Amniotic epithelial cell (primary cell): ENCODE measurements around a stretch of chr12.

DNA sequence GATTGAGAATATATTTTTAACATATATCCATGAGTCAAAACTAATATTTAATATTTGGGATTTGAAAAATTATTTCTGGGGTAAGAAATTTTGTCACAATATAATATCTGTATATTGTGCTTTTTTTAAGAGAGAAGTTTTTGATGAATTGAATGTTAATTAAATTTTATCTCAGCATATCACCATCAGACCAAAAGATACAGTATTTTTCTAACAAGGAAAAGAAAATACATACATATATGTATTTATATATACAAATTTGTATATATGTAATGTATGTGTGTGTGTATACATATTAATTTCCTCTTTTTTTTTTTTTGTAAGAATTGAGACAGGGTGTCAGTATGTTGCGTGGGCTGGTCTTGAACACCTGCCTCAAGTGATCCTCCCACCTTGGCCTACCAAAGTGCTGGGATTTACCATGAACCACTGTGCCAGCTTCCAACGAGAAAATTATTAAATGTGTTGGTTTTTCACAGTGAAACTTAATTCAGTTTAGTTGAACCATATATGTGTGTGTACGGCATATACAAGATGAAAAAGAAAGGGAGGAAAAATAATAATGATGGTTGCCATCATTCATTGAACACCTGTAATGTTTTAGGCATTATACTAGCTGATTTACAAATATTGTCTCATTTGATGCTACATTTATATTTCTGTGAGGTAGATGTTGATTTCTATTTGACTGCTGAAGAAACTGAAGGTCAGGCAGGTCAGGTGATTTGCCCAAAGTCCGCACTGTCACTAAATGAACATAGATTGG lies 10.3 kb downstream of the ALG10 start:
- RRBS: no CpG with 5 or more reads among the region's 4 CpGs

GRCh38 chr12:38384780-38385610 lies 68.4 kb downstream of the ALG10B start:
- RRBS: no CpG with 5 or more reads among the region's 11 CpGs

- RRBS: no CpG with 5 or more reads among the region's 10 CpGs
These were observed 186.4 kb downstream of the C12orf40 start for GRCh38 chr12:39812369-39812782.

- RRBS: no CpG with 5 or more reads among the region's 2 CpGs
These were observed 826 bp upstream of the LRRK2 start for GRCh38 chr12:40223974-40224368.

DNA sequence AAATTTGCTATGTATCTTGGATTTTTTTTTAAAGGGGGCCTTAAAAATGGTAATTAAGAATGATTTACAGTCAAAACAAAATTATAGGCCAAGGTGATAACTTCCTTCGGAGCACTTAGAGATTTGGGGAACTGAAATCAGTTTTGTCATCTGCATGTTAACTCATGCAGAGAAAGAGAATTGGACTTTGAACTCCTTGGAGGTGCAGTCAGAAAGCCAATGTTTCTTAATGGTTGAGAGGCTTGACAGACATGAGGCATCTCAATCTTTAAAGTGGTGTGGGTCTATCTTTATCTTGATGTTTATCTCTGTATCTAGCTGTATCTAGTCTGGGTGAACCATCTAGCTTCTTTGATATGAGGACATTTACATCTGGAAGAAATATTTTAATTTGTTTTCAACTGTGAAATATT lies 1.5 kb downstream of the LRRK2 start:
- RRBS: no CpG with 5 or more reads among the region's 1 CpG

- RRBS: no CpG with 5 or more reads among the region's 1 CpG
These were observed 105.8 kb downstream of the GXYLT1 start for GRCh38 chr12:42038934-42039300.

DNA sequence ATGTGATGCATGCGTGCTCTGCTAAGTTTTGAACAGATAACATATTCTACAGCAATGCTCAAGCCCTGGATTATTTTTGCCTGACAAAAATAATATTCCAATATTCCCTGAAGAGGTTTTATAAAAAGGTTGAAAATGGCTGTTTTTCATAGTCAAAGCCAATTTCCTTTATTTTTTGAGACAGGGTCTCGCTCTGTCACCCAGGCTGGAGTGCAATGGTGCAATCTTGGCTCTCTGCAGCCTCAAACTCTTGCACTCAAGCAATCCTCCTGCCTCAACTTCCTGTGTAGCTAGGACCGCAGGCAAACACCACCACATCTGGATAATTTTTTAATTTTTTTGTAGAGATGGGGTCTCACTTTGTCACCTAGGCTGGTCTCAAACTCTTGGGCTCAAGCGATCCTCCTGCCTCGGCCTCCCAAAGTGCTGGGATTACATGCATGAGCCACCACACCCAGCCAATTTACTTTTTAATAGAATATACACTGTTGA lies 62.3 kb downstream of the GXYLT1 start:
- RRBS: no CpG with 5 or more reads among the region's 5 CpGs

DNA sequence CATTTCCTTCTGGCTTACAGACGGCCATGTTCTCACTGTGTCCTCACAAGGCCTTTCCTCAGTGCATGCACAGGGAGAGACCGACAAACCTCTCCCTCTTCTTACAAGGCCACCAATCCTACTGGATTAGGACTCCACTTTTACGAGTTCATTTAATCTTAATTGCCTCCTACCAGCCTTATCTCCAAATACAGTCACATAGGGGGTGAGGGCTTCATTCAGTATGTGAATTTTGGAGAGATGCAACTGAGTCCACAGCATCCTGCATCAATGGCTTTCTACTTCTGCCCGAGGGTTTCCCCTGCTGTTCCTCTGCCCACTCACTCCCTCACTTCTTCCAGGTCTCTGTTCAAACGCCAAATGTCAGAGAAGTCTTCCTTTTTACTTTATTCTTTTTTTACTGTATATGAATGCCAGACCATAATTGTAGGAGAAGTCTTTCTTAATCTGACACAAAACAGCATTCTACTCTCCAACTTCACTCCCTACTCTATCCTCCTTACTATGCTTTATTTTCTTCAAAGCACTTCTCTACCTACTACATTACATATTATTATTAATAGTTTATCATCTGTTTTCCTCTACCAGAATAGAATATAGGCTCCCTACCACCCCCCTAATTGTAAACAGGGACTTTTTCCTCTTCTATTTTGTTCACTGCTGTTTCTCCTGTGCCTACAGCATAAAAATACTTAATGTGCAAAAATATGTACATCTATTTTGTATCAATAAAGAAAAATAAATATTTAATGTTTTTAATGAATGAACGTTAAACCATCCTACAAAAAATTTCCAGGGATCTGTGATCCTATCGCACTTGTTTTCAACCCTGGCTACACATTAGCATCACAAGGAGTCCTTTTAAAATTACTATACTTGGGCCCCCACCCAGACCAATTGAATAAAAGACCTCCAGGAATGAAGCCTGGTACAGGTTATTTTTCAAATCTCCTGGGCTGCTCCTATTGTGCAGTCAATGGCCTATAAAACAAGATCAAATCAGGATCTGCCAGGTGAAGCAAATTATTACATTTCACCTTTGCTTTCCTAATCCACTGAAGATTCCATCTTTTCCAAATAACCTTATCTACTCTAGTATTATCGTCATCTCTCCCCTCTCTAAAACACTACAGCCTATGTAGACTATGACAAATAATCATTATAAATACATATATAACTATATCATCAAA lies 33.1 kb upstream of the GXYLT1 start:
- RRBS: no CpG with 5 or more reads among the region's 8 CpGs

DNA sequence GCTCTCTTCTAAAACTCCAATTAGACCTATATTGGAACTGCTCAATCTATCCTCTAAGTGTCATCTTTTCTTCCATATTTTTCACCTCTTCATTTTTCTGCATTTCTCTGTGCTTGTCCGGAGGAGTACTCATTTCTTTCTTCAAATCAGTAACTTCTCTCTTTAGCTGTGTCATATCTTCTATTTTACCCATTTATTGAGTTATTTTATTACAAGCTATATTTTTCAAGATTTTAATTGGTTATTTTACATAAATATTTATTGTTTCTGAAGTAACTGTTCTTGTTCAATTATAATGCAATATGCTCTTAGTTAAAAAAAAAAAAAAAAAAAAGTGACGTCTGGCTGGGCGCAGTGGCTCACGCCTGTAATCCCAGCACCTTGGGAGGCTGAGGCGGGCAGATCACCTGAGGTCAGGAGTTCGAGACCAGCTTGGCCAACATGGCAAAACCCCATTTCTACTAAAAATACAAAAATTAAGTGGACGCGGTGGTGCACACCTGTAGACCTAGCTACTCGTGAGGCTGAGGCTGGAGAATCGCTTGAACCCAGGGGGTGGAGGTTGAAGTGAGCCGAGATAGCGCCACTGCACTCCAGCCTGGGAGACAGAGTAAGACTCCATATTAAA lies 31.9 kb downstream of the YAF2 start:
- RRBS: no CpG with 5 or more reads among the region's 12 CpGs

DNA sequence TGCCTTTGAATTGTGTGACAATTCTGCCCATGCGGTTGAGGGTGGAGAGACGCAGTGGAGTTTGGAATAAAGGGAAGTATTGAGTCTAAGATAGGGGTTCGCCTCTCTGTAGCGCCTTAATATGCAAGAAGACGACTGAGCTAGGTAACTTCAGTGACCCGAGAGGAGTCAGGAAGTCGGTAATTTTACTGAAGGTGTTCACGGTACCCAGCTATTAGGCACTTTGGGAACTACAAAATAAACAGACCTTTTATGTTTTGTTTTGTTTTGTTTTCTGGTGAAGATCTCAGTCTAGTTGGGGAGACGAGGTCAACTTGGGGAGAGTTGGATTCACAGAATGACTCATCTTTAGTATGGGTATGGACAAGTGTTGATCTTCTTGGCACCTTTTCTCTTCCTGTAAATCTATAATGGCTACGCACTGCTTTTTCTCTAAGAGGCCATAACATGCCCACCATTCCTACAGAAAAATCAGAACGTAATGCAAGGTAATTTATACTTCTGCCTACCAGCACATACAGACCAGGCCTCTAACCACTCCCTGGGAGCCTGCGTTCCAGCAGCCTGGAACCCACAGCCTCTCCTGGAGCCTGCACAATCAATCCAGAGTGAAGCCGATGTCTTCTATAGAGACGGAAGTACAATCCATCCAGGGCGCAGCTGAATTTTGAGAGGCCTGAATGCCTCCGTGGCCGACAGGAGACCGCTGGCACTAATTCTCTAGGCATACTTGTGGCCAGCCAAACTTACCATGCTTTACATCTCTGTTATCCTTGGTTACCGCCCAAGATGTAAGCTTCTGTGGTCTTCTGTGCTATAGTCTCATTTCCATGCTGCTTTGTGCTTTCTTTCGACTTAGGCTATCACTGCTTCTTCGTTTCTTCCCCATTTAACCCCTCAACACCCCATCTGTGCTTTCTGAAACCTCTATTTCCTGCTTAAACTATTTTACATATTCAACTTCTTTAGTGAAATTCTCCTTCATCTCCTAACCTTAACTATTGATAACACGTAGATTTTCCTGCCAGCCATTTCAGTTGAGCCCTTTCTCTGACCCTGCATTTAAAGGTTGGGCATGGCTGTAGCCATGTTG lies 712 bp downstream of the PPHLN1 start:
- RRBS: no CpG with 5 or more reads among the region's 22 CpGs

GRCh38 chr12:42756956-42757525 lies 167.5 kb upstream of the PRICKLE1 start:
- RRBS: no CpG with 5 or more reads among the region's 7 CpGs

GRCh38 chr12:42885761-42886179 lies 296.2 kb upstream of the PRICKLE1 start:
- RRBS: no CpG with 5 or more reads among the region's 2 CpGs

DNA sequence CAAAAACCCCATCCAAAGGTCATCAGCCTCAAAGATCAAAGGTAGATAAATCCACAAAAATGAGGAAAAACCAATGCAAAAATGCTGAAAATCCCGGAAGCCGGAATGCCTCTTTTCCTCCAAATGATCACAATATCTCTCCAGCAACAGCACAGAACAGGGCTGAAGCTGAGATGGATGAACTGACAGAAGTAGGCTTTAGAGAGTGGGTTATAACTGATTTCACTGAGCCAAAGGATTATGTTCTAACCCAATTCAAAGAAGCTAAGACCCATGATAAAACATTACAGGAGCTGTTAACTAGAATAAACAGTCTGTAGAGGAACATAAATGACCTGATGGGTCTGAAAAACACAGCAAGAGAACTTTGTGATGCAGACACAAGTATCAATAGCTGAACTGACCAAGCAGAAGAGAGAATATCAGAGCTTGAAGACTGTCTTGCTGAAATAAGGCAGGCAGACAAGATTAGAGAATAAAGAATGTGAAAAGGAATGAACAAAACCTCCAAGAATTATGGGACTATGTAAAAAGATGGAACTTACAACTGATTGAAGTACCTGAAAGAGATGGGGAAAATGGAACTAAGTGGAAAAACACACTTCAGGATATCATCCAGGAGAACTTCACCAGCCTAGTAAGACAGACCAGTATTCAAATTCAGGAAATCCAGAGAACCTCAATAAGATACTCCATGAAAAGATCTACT lies 116.4 kb downstream of the TMEM117 start:
- RRBS: no CpG with 5 or more reads among the region's 2 CpGs

DNA sequence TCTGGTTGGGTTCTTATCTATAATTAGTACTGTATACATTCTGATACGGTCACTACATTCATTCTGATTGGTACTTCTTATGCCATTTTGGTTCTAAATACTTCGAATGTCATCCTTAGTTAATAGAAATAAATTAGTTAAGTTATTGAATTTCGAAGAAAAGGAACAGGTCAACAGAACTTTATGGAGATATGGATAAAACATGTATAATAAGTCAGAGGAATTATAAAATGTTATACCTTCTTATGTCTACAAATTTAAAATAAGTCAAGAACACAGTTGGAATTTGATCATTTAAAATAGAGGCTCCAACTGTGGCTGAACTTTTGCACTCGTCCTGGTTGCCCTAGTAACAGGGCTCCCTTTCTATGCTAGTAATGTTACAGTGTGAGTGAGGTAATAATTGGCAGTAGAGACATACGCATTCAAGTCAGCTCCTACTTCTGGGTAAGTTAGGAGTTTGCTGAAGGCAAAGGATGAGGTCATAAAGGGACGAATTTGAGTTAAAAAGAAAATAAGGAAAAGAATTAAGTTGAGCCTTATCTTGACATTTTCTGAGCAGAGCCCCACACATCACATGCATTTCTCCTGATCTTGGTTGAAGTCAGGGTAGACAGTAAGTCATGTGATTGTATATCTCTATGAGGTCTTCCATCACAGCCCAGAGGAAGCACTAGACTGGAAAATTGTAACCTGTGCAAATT lies 129.0 kb downstream of the TMEM117 start:
- RRBS: no CpG with 5 or more reads among the region's 6 CpGs

GRCh38 chr12:45725583-45726377 lies 3.7 kb upstream of the ARID2 start:
- RRBS: no CpG with 5 or more reads among the region's 13 CpGs

DNA sequence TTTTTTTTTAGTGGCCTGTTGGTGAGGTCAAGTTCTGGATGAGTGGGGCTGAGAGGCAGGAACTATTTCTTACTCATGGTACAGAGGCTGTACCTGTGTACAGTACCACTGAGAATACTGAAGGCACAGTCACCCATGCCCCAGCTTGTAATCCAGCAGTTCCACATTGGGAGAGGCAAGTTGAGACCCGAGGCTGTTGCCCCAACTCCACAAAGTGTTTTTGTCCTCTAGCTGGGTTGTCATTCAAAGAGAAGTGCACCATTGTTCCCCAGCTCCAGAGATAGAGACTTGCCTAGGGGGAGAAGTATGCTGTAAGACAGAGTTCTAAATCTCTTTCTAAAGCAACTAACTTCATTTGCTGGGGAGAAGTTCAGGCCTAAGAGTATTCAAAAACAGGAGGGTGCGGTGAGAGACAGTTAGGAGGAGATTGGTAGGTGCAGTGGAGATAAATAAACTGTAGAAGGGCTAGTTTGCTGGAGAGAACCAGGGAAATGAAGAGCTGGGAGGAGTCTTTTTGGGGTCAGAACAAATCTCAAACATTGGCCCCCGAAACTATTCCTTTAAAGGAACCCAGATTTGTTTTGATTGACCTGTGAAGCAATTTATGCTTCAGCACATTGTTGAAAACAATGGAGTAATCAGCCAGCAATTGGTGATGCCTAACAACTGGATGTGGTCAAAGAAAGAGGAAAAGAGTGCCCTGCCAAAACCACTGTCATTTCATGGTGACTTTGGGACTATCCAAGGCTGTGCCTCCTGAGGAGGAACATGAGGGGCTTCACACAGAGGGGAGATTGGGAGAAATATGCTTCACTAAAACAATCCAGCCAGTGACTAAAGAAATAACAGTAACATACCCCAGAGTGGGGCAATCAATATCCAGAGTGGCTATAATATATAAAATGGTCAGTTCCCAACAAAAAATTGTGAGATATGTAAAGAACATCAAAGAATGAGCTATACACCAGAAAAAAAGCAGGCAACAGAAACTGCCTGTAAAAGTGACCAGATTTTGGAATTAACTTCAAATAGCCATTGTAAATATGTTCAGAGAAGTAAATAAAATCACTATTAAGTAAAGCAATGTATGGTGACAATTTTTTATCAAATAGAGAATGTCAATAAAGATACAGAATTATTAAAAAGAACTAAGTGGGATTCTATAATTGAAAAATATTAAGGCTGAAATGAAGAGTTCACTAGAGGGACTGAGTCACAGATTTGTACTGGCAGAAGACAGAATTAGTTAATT lies 39.1 kb downstream of the ARID2 start:
- RRBS: no CpG with 5 or more reads among the region's 3 CpGs

GRCh38 chr12:46188132-46188886 lies 80.5 kb downstream of the SLC38A1 start:
- RRBS: no CpG with 5 or more reads among the region's 4 CpGs

GRCh38 chr12:46197688-46198104 lies 71.1 kb downstream of the SLC38A1 start:
- RRBS: no CpG with 5 or more reads among the region's 4 CpGs

DNA sequence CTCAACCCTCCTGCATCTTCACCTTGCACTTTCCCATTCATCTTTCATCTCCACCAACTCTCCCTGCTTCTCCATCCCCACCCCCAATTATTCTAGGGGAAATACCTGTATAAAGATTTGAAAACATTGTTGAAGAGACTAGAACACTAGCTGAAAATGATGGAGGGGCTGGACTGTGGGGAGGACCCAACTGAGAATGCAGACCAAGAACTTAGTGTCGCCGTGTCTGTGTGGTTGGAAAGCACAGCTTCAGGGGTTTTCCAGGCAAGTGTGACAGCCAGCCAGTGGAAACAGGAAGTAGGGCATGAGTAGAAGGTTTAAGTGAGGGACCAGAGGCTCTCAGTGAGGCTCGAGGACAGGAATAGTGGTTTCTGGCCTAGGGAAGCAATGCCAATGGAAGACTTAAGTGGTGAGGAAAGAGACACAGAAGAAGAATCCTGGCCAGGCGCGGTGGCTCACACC lies 52.7 kb downstream of the SLC38A1 start:
- RRBS: no CpG with 5 or more reads among the region's 5 CpGs

GRCh38 chr12:46238409-46239132 lies 30.3 kb downstream of the SLC38A1 start:
- RRBS: no CpG with 5 or more reads among the region's 2 CpGs